Sigmoid colon (tissue), 4 donors: ENCODE measurements around a stretch of chr2.

GRCh38 chr2:46025576-46026260 lies 271.5 kb upstream of the EPAS1 start:
- PRO-cap = no peak
- RAMPAGE, long total RNA, 4 experiments = no peak in any of the 4 experiments

DNA sequence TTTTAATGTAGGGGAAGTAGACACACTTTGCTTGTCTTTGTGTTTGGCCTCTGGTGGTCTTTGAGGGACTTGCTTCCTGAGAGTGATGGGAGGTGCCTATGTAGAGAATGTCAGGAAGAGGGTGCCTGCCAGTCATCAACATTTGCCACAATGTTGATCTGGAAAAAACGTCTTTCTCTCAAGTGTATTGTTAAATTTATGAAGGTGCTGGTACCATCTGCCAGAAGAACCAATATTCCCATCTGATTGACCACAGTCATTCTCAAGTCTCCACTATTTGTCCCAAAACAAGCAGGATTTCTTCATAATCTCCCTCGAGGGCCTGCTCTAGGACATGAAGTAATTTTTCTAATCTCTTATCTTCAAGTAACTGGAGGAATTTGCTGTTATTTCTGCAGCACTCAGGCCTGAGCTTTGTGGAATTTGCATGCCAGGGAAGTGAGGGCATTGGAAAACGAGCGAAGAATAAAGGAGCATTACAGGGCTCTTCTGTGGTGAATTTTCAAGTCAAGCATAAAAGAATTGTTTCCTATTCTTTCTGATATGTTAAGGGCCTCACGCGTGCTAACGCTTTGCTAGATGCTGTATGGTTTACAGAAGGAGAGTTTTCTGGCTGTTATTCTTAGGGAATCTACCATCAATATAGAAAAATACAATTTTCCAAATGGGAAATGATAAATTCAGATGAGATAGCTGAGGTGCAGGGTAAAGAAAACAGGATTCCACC lies 161.3 kb upstream of the EPAS1 start:
- PRO-cap = no peak
- RAMPAGE, long total RNA, 4 experiments = no peak in any of the 4 experiments

DNA sequence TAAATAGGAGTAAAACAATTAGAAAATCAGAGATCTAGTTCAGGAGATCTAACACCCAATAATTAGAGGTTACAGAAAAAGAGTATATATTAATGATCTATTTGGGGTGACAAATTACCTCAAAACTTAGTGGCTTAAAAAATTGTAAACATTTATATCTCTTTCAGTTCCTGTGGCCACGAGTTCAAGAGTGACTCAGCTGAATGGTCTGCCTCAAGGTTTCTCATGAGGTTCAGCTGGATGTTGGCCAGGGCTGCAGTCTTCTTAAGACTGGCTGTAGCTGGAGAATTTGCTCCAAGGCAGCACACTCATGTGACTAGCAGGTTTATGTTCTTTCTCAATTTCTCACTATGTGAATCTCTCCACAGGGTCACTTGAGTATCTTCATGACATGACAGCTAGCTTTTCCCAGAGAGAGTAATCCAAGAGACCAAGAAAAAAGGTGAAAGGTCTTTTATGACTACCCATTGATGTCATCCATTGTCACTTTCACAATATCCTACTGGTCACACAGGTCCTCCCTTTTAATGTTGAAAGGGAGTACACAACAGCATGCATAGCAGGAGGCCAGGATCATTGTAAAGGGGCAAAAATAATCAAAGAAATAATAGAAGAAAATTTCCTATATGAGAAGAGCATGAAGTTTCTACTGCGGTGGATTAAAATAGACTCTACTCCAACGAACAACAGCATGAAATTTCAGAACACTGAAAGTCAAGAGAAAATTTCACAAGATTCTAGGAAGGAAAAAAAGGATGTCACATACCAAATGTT lies 72.4 kb upstream of the EPAS1 start:
- PRO-cap = no peak
- RAMPAGE, long total RNA, 4 experiments = no peak in any of the 4 experiments

- PRO-cap = no peak
- RAMPAGE, long total RNA, 4 experiments = no peak in any of the 4 experiments
Observed at GRCh38 chr2:46345175-46345690, 48.0 kb downstream of the EPAS1 start.

- PRO-cap = no peak
- RAMPAGE, long total RNA, 4 experiments = no peak in any of the 4 experiments
Observed at GRCh38 chr2:46363917-46364209, 66.7 kb downstream of the EPAS1 start.

- PRO-cap = no peak
- RAMPAGE, long total RNA, 4 experiments = no peak in any of the 4 experiments
Observed at GRCh38 chr2:46366586-46366943, 69.4 kb downstream of the EPAS1 start.

DNA sequence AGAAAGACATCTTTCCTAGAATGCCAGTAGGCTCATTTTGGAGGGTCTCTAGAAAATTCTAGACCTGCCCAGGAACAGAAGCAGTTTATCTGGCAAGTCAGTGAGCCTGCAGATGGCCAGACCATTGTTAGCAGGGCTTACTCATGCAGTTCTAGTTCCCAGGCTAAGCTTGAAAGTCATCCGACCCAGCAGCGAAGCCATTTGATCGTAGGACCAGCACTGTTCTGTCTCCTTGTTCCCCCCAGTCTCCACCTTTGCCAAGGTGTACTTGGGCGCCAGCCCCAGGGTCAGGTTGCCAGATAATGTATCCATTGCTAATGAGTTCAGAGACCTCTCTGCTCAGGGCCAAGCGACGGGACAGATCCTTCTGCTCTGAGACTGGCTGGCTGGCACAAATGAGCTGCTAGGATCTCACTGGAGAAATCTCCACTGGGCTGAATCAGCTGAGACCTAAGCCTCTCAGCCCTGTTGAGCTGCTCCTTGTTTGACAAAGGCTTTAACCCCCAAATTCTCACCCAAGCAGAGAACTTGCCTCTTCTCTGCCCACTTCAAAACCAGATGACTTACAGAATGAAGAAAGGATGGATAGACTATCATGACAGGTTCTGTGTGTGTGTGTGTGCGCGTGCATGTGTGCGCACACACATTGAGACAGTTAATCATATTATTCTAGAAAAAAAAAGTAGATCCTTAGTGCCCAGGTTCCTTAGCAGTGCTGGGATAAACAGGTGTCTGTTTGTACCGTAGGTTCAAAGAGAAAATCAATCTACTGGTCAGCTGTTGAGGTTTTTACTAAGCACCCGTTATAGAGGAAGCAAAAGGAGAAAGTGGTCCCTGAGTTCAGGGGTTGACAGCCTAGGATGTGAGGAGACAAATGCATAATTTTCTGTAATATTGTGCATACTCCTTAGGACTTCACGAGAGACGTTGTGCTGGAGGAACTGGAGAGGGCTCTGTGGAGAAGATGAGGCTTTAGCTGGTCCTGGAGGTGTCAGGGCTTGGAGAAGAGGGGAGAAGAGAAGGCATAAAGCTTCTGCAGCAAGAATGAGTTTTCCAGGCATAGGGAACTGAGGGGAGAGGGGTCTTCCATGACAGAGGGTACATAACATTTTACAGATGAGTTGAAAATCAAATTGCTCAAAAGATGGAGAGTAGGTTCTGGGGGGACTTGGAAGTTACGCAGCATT lies 70.5 kb downstream of the EPAS1 start:
- PRO-cap = no peak
- RAMPAGE, long total RNA, 4 experiments = no peak in any of the 4 experiments

DNA sequence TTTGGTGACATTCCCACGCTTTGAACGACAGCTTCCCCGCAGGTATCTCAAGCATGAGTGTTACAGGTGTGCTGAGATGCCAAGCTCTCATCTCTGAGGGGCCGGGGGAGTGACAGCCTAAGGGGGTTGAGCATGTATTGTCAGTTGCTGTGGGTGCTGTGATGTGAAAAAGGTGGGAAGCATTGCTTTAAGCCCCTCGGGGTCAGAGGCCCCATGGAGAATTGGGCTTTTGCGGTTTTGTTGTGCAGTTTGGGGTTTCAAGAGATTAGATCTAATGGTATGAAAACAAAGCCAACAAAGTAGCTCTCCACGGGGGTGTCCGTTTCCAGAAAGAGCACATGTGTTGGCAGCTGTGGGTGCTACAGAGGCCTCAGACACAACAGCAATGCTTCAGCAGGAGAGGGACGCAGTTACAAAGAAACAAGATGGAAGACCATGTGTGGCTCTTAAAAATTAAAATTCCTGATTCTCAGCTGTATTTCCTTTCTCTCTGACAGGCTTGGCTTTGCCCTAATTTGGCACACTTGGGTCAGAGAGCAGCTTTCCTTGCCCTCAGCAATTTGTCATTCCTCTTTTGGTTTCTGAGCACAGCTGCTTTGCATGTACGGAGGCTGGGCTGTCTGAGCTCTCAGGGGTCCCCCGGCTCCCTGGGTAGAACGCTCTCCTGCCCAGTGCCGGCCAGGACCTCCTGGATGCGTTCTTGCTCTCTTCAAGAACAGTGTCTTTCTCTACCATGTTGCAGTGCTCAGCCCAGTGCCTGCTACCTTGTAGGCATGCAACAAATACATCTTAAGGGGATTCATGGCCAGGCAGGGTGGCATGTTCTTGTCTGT lies 7.0 kb upstream of the ATP6V1E2 start:
- PRO-cap = no peak
- RAMPAGE, long total RNA, 4 experiments = no peak in any of the 4 experiments

DNA sequence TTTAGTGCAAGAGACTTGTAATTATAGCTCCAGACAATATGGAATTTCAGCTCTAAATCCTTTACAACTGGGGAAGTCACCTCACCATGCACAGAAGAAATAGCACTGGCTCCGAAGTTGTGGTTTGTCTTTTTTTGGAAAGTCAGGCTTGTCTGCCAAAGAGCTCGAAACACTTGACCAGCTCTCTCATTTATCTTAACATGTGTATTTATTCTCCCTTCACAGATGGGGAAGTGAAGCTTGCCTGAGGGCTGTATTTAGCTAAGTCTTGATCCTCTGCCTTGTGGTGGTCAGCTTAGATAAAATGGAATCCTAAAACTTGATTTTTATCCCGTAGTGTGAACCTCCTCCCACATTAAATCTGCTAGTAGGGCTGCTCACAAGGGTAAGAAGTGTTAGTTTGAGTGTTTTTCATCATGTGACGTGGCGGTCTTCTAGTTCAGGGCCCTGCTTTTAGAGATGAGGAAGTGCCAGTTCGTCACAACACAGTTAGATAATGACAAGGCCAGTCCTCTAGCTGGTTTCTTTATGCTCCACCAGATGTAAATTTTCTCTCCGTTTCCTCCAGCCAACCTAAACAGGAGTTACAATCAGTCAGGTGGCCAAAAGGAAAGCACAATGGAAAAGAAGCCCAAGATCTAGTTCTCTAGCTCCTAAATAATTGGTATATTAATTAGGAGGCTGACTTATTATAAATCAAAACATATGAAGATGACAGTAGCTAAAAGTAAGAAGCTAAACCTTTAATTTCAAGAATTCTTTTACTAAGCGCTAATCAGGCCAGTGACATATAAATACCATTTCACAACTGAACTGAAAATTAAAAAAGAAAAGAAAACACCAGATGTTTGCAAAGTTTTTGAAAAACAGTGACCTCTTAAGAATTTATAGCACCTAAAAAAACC lies 26.9 kb upstream of the ATP6V1E2 start:
- PRO-cap = no peak
- RAMPAGE, long total RNA, 4 experiments = no peak in any of the 4 experiments

DNA sequence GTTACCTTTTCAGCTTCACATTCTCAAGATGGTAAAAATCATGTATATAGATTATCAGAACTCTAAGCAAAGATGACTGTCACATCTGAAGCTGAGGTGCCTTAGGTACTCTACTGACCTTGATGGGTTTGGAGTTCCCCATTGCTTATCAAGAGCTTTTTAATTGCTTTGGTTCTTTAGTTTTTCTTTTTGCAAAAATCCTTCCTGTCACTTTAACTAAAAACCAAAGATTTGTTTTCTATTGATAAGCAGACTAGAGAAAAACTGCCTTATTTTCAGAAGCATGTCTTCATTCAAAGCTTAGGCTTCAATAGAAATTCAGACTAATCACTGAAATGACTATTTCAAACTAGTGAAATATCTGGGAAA lies 33.5 kb downstream of the PIGF start:
- PRO-cap = no peak
- RAMPAGE, long total RNA, 4 experiments = no peak in any of the 4 experiments

- PRO-cap = no peak
- RAMPAGE, long total RNA, 4 experiments = no peak in any of the 4 experiments
Observed at GRCh38 chr2:46617364-46617510, 222 bp downstream of the CRIPT start.

GRCh38 chr2:46765770-46766761 lies 67.0 kb downstream of the SOCS5 start:
- PRO-cap = no peak
- RAMPAGE, long total RNA, 4 experiments = no peak in any of the 4 experiments

- PRO-cap = no peak
- RAMPAGE, long total RNA, 4 experiments = no peak in any of the 4 experiments
Observed at GRCh38 chr2:46850651-46851251, 64.9 kb downstream of the MCFD2 start.

DNA sequence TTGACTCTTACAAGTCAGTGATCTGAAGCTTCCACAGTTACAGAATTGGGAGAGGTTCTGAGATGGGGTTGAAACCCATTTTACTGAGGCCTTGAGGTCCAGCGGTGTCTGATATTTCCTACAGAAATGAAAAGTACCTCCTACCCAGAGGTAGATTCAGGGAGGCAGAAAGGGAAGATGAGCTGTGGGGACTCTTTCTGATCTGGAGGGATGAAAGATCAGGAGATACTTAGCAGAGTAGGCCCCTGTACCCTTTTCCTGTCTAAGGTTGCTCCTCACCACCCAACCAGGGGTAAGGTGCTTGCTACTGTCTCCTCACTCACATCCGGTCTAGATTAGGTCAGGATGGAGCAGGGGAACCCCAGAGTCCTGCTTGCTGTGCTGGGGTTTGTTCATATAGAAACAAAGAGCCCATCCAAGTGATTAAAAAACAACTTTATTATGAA lies 2.8 kb downstream of the TTC7A start:
- PRO-cap = no peak
- RAMPAGE, long total RNA, 4 experiments = no peak in any of the 4 experiments

- PRO-cap = no peak
- RAMPAGE, long total RNA, 4 experiments = no peak in any of the 4 experiments
Observed at GRCh38 chr2:46978545-46979284, 37.7 kb downstream of the TTC7A start.

DNA sequence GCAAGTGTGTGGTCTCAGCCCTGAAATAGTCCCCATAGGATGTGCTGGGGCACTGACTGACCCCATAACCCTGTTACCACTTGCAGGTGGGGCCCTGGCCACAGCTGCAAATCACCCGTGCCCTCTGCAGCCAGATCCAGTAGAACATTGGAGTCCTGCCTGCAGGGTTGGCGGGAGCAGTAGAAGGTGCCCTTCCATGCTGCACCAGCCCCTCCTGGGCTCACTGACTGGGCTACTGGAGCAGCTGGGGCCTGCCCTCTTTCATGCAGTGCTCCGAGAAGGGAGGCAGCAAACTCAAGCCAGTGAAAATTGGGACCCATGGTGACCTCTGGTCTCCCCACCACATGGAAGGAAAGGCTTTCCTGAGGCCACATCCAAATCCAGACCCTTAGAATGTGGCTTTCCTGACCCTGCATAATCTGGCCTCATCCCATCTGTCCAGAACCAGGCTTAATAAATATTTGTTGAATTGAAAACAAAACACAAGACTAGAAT lies 87.3 kb downstream of the TTC7A start:
- PRO-cap = no peak
- RAMPAGE, long total RNA, 4 experiments = no peak in any of the 4 experiments

GRCh38 chr2:47040585-47041078 lies 99.6 kb downstream of the TTC7A start:
- PRO-cap = no peak
- RAMPAGE, long total RNA, 4 experiments = no peak in any of the 4 experiments

DNA sequence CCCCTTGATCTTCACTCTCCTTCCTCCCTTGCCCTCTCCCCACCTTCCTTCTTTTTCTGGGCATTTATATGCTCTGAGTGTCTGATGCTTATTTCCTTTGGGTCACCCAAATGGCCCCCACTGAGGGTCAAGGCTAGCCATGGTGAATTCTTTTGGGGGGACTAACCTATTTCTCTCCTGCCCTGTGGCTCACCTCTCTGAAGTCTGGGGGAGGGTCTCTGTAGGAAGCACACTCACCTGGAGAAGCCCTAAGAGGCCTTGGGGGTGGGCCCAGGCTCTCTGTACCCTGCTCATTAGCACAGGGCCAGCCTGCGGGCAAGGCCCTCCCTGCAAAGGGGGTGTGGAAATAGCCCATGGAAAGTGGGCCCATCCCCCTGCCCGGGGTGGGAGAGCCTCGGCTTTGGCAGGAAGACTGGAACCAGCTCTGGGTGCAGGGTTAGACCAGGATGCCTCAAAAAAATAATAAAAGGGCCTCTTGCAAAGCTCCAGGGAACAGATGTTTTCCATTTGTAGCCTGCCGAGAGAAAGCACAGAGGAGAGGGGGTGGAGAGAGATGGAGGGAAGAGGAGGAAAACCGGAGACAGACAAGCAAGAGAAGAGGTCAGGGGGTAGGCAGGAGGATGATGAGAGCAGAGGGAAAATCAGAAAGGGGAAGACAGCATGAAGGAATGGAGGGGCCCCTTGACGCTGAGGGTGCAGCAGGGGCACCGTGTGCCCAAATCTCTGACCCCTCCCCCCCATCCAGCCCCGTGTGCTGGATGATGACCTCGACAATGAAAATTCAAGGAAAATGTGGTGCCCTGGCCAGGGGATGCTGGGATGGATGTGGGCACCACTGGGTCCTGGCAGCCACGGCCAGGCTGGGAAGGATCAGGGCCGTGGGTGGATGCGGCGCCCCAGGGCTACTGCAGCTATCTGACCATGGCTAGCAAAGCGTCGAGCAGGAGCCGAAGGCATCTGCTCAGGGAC lies 98.6 kb downstream of the STPG4 start:
- PRO-cap = no peak
- RAMPAGE, long total RNA, 4 experiments = no peak in any of the 4 experiments

- PRO-cap = no peak
- RAMPAGE, long total RNA, 4 experiments = no peak in any of the 4 experiments
Observed at GRCh38 chr2:47065498-47066194, 89.5 kb downstream of the STPG4 start.

DNA sequence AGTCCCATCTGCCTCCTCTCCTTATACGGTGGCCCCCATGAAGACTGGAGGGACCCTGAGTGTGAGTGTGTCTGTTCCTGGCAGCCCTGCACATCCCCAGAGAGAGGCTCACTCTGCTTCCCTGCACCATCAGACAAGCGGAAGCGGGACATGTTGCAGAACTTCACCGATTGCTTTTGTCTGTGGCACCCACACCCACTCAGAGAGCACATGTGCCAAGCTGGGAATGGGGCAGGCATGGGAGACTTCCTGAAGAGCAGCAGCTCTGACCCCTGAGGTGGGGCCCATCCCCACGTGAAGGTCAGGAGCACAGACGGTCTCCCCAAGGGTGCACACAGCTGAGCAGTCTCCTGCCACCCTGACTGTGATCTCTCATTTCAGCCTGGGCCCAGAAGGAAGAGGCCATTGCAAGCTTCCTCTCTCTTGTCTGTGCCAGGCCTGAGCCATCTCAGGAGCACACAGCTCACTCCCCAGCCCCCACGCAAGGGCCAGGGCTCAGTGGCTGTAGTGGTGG lies 75.4 kb downstream of the STPG4 start:
- PRO-cap = no peak
- RAMPAGE, long total RNA, 4 experiments = no peak in any of the 4 experiments